ENCODE measurements around a stretch of chr6.

GRCh38 chr6:169922149-169922810 is 170.9 kb downstream of the ERMARD start:
- PRO-cap, 5 experiments, result peak in 3 of 5 experiments; most common plus-strand start chr6:169922512 (in 3); most common minus-strand start chr6:169922356 (in 1)
- RAMPAGE, long total RNA, 2 experiments, result no peak in any of the 2 experiments
- RRBS, result no CpG with 5 or more reads among the region's 24 CpGs

DNA sequence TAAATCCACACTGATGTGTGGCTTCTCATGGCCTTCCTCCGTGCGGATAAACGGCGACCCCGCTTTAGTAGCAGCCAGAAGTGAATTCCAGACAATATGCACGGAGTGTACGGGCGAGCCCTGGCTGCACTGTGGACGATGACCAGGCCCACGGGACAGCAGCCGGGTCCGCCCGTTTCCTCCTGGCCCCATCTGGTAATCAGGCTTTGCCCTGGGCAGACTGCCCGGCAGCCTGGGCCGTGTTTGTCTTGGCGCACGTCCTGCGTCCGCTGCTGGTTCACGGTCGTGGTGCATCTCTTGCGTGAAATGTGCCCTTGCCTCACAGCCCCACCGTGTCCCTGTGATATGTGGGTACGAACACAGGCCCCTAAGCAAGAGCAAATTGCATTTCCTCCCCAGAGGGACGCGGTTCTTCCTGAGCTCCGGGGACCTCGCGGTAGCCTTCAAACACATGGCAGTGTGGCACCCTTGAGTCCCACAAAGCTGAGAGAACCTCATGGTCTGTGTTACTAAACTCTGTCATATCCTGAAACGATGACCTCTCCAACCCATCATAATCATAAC is 183.0 kb downstream of the ERMARD start:
- PRO-cap, 5 experiments, result peak in 1 of 5 experiments; most common plus-strand start position 293 of the sequence (in 1); most common minus-strand start position 194 of the sequence (in 1)
- RAMPAGE, long total RNA, 2 experiments, result no peak in any of the 2 experiments
- RRBS, result no CpG with 5 or more reads among the region's 30 CpGs

GRCh38 chr6:170025061-170025269 is 265.9 kb downstream of the DLL1 start:
- PRO-cap, 5 experiments, result no peak in any of the 5 experiments
- RAMPAGE, long total RNA, 2 experiments, result no peak in any of the 2 experiments
- RRBS, result no CpG with 5 or more reads among the region's 4 CpGs

DNA sequence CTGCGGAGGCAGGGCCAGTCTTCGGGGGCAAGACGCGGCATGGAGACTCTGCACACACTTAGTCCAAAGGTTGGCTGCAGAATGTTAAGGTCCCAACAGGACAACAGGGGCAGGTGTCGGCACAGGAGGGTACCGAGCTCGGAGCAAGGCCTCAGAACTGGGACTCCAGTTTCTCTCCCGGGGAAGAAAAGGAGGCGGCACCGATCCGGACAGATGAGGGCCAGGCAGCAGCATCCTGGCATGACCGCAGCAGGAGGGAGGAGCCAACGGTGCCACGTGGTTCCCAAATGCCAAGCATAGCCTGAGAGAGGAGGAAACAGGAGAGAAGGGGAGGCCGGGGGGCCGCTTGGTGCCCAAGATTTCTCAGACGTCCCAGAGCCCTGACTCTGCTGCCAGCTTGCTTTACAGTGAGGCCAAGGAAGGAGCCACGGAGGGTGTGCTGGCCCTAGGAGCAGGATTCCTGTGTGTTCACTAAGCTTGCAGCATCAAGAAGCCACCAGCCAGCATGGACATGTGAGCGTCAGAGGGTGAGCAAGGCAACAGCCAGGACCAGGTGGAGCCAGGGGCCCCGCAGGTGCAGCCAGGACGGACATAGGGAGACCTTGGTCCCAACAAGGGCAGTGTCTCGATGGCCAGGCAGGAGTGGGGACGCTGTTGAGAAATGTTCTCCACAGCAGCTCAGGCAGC is 143.9 kb downstream of the DLL1 start:
- PRO-cap, 5 experiments, result no peak in any of the 5 experiments
- RAMPAGE, long total RNA, 2 experiments, result no peak in any of the 2 experiments
- RRBS, result no CpG with 5 or more reads among the region's 23 CpGs

- PRO-cap, 5 experiments, result peak in 1 of 5 experiments; most common plus-strand start chr6:170226035 (in 1); most common minus-strand start chr6:170225941 (in 1)
- RAMPAGE, long total RNA, 2 experiments, result no peak in any of the 2 experiments
- RRBS, result 100% methylated on average over 1 of the region's 27 CpGs
These were observed 65.0 kb downstream of the DLL1 start for GRCh38 chr6:170225684-170226417.

GRCh38 chr6:170350631-170351455 is 44.3 kb downstream of the FAM120B start:
- PRO-cap, 5 experiments, result no peak in any of the 5 experiments
- RAMPAGE, long total RNA, 2 experiments, result no peak in any of the 2 experiments
- RRBS, result no CpG with 5 or more reads among the region's 9 CpGs

DNA sequence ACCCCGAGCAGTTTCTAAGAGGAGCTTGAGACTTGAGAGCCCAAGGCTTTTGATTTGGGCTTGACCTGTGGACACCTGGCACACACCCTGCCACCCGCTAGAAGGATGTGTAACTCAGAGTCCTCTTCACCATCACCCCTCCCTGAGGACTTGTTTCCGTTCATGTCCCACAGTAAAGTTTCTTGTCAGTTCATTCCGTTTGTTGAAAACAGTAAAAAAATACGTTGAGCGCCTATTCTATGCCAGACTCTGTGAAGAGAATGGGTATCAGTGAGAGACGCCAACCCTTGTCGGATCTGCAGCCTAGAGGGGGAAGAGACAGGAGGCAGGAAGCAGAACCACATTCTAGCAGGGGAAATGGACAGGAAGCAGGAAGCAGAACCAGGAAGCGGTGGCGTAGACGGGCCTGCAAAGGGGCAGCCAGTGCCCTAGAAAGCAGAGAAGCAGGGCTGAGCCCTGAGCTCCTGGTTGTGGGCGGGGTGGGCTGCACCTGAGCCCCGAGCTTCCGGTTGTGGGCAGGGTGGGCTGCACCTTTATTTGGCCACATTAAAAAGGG is 71.8 kb downstream of the FAM120B start:
- PRO-cap, 5 experiments, result no peak in any of the 5 experiments
- RAMPAGE, long total RNA, 2 experiments, result no peak in any of the 2 experiments
- RRBS, result no CpG with 5 or more reads among the region's 14 CpGs

DNA sequence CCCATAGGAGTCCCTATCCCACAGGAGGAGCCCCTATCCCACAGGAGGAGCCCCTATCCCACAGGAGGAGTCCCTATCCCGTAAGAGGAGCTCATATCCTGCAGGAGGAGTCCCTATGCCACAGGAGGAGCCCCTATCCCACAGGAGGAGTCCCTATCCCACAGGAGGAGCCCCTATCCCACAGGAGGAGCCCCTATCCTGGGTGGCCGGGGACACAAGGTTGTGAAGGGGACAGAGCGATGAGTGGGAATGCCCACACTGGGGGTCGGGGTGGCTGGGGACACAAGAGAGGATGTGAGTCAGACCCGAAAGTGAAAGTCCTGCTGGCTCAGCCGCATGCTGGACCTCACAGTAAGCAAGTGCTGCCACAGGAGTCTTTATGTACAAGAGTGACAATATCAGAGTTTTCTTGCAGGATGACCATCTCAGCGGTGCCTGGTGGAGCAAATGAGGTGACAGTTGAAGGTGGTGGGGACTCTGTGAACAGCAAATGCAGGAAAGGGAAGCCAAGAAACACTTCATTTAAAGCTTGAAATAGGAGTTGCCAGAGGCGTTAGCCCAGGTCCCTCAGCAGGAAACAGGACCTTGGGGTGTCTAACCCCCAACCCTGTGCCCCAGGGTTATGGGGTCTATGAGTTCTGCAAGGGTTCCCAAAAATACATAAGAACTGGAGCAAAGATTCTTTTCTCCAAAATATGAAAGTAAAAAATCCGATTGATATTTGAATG is 93.6 kb downstream of the PSMB1 start:
- PRO-cap, 5 experiments, result no peak in any of the 5 experiments
- RAMPAGE, long total RNA, 2 experiments, result no peak in any of the 2 experiments
- RRBS, result no CpG with 5 or more reads among the region's 9 CpGs

Data from liver (tissue), 9 donors.